Myometrial cell (primary cell): Measurements from ENCODE around the genes HSD17B2 and CDH13.

- RAMPAGE, long total RNA: no peak
These were observed 62.7 kb upstream of the PLCG2 start for GRCh38 chr16:81716451-81716774.

DNA sequence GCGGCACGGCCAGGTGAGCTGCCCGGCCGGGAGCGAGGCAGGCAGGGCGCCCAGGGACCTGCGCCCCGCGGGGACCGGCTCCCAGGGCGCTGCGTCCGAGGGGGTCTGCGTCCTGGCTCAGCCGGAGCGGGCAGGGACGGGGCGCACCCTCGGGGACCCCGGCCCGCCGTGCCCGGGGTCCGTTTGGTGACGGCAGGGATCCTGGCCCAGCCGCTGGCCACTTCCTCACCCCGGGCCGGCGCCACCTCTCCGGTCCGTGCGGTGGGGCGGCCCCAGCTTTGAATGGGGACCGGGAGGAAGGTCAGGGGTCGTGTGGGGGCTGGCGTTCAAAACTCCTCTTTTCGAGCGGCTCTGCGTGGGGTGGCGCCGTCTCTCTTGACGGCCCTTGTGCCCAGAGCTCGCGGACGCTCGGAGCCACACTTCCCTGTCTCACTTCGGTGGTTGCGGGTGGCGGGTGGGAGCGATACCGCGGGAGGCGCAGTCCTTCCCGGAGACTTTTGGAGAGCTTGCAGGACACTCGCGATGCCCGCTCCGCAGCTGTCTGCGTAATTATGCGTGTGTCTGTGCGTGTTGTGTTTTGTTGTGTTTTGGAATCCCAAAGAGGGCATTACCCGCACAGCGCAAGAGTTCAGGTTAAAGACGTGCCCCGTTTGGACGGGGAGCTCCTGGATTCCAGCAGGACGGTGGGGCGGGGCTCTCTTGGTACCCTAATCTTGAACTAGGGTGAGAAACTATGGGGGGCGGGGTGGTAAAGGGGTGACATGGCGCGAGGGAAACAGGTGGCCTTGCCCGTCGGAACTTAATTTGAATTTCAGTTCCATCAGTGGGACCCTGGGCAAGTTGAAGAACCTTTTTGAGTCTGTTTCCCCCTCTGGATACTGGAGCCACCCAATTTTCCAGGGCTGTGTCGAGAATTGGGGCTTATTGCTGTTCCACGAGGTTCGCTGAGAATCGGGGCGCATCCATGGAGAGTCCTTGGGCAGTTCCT, 615 bp downstream of the PLCG2 start:
- RAMPAGE, long total RNA: no peak

GRCh38 chr16:81888982-81889640, 110.0 kb downstream of the PLCG2 start:
- RAMPAGE, long total RNA: no peak

- RAMPAGE, long total RNA: no peak
These were observed at the start of gene HSD17B2 for GRCh38 chr16:82034672-82035859. Gene HSD17B2, plus strand, starts transcription at chr16:82035253.

DNA sequence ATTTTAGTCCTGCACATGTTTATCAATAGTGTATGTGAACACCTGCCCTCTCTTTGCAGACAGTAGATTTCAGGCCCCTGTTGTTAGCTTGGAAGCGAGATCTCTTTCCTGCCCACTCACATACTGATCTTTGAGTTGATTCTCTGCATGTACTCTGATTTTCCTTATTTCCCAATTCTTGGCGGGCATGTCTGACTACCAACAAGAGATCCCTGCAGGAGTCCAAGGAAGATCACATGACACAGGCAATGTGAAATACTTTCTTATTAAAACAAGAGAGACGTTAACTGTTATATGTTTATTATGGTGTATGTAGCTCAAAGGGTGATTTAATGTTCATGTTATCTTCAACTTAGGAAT, 31.9 kb downstream of the HSD17B2 start:
- RAMPAGE, long total RNA: no peak

DNA sequence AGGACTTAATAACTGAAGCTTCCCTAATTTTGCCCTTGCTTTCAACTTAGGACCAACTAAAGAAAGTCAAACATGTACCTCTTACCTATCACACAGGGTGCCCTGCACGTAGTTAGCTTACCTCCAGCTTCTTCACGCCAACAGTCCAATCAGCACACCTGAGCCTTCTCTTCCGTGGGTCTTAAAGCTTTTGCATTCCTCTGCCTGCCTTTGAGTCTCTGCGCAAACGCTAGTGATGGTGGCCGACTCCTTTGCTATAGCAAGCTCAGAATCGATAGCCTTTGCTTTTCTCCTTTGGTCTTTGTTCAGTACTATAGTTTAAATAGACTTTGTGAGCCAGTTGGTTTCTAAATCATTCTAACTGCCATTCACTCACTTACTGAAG, 31.3 kb downstream of the MPHOSPH6 start:
- RAMPAGE, long total RNA: no peak

- RAMPAGE, long total RNA: no peak
These were observed 27.5 kb upstream of the MPHOSPH6 start for GRCh38 chr16:82197368-82198085.

- RAMPAGE, long total RNA: start-site peak on the plus strand at chr16:82626963-82627045, 182 and 368 reads in 2 replicates
These were observed at the start of gene CDH13 for GRCh38 chr16:82626645-82627193. Gene CDH13, plus strand, starts transcription at chr16:82626969.

DNA sequence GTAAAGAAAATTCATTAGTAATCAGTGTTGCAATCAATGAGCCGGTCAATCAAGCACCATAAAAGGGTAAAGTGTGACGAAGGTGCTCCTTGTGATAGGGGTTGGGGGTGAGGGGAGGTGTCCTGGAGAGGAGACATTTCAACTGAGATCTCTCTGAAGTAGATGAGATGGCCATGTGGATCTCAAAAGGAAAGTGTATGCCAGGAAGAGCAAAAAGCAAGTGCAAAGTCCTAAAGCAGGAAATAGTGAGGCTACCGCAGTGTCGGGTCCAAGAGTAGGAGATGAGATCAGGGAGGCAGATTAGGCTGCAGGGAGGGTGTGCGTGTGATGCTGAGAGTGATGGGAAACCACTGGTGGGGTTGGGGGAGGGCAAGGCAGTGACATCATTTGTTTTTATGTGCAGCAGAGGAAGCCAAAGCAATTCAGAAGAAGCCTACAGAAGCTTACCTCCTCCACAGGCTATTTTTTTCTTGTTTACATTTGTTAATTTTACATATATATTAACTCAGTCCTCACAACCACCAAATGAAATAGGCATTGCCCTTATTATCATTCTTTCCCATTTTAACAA, 28.6 kb downstream of the CDH13 start:
- RAMPAGE, long total RNA: no peak

- RAMPAGE, long total RNA: no peak
These were observed 123.3 kb downstream of the CDH13 start for GRCh38 chr16:82750119-82750477.

GRCh38 chr16:82783788-82784661, 157.3 kb downstream of the CDH13 start:
- RAMPAGE, long total RNA: no peak

GRCh38 chr16:83343940-83344304, 463.9 kb upstream of the HSBP1 start:
- RAMPAGE, long total RNA: no peak

GRCh38 chr16:83581787-83581986, 226.1 kb upstream of the HSBP1 start:
- RAMPAGE, long total RNA: no peak

DNA sequence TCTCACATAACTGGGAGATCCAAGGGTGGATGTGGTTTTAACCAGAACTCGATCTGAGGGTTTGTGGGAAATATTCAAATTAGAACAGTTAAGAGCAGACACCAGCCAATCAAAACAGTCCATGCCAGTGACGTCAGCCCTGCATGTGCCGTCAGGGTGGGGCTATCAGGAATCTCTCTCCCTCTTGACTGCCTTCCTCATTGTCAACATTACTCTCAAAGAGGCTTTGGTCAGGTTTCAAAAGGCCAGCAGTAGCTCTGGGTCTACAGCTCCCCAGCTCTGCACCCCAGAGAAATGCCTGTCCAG, 94.2 kb upstream of the HSBP1 start:
- RAMPAGE, long total RNA: no peak

GRCh38 chr16:83899259-83900323, 676 bp downstream of the MLYCD start:
- RAMPAGE, long total RNA: no peak

GRCh38 chr16:83903597-83904184, 4.8 kb downstream of the MLYCD start:
- RAMPAGE, long total RNA: no peak

GRCh38 chr16:83995626-83996231, 27.7 kb downstream of the NECAB2 start:
- RAMPAGE, long total RNA: no peak

GRCh38 chr16:84062634-84063355, 20.2 kb upstream of the SLC38A8 start:
- RAMPAGE, long total RNA: no peak

GRCh38 chr16:84175669-84176498, 11.0 kb downstream of the TAF1C start:
- RAMPAGE, long total RNA: no peak

DNA sequence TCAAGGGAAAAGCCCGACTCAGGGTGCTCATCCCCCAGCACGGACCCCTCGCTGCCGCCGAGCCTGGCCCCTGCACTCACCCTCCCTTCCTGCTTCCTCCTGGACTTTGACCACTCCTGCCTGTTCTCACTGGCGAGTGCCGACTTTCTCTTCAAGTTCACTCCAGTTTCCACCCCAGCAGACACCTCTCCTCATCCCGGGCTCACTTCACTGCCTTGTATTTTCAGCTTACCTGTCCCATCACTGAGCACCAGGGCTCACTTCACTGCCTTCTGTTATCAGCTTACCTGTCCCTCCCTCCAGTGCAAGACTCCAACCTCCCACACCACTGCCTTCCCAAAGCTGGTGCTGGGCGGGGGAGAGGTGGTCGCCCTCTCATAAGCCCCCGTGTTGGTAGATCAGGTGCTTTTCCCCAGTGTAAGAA, 61.0 kb downstream of the MEAK7 start:
- RAMPAGE, long total RNA: no peak